Karpas-422 (cell line): ENCODE data around the gene PPP1R15B.

DNA sequence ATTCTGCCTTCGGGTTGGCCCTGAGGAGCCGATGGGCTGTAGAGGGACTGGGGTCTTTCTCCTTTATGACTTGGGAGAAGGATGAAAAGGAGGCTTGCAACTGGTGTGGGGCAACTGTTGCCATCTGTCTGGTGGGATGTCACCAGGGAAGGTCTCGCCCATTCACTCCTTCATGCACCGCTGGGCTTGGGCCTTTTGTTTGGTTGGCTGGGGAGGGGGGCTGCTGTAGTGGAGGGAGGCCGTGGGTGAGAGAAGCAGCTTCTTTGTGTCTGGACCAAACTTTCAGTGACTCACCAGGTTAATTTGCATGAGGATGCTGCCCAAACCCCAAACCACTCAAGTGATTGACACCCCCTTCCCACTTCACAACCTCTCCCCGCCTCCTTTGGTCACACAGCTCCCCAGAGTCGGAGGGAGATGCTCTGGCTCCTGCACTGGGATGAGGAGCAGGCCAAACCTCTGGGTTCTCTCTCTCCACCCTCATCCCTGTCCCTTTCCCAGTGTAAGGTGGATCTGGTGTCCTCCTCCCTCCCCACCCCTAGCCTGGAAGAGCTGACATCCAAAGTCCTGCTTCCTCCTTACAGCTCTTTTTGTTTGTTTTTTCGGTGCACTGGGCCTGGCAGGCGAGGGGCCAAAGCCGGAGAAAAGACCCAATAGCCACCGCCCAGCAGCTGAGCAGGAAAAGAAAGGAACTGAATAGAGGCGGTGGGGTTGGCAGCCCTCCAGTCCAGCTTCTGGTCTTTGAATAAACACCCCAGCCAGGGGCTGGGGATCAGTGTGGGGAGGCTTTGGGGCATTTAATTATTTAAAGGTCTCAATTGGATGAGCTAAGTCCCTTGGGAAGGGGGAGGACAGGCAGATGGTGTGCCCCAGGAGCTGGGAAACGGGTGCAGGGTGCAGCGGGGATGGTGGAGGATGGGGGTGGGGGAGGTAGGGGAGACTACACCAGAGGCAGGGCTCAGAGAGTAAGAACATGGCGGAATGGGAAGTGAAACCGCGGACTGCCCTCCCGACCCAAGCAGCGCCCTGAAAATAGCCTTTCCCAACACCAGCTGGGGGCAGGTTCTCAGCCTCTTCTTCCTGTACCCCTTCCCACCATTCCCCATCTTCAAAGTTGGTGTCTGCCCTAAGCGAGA, 20.0 kb downstream of the BTG2 start:
- PRO-cap, result bidirectional peak, plus-strand start at position 366 of the sequence, minus-strand start at position 170 of the sequence
- RAMPAGE, long total RNA, result no peak

GRCh38 chr1:203361827-203362445, 11.0 kb upstream of the FMOD start:
- PRO-cap, result bidirectional peak, plus-strand start at chr1:203362358, minus-strand start at chr1:203361998
- RAMPAGE, long total RNA, result no peak

DNA sequence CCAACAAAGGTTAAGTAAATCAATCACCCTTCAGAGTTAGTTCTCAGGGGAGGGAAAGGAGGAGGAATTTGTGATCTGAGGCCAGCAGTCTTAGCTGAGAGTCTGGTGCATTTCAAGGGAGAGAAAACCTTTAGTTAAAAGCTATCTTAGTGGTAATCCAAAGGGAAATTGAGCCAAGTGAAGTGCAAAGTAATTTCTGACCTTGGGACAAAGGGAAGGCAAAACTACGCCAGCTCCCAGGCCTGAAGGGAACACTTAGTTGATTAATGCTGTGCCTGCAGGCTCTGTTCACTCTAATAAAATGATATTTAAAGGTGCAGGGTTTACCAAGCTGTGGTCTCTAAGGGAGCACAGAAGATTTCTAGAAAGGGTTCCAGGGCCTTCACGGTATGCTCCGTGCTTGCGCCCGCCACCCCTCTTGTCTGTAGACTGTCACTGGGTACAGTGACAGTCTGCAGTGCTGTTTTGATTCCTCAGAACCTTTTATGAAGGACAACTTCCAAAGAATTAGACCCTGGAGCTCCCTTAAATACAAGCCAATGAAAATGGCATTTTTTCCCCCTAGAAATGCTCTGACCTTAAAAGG, 23.2 kb upstream of the FMOD start:
- PRO-cap, result no peak
- RAMPAGE, long total RNA, result no peak

GRCh38 chr1:203406513-203407099, 55.7 kb upstream of the FMOD start:
- PRO-cap, result no peak
- RAMPAGE, long total RNA, result no peak

DNA sequence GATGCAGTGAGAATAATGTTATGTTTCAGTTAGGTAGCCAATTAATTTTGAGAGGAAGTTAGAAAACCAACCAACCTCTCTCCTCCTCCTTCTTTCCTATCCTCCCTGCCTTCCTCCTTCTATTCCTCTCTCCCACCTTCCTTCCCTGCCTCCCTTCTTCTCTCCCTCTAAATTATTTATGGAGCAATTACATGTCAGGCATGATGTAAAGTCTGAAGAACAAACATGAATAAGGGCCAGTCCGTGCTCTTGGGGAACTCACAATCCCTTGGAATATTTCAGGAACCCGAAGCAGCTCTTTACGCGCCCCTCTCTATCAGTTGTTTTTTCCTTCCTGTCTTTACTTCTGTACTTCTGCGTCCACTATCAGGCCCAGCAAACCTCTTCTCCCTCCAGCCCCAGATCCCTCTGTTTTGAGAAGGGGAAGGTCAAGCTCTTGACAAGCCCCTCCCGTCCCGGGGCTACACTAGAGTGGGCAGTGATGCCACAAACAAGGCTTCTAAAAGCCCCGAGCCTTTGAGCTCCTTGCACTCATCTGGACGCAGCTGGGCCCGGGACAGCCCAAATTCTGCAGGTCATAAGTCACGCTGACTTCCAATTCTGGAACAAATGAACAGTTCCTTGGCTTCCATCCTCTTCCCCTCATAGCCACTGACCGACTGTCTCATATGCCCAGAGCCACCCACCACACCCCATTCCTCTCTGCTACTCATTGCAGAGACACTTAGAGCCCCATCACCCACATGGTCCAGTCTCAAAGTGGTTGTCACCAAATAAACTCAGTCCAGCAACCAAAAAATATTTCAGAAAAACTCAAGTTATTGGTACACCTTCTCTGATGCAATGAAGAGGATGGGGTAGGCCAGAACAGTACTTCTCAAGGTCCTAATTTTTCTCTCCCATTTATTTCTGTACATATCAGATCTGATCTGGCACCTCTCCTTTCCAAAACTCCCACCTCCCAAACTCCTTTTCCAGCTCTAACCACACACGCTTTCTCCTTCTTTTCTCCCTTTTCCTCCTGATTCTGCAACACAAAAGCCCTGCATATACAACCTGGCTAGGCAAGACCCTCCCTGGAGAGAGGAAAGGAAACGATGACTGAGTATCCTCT, 32.8 kb upstream of the PRELP start:
- PRO-cap, result no peak
- RAMPAGE, long total RNA, result no peak

DNA sequence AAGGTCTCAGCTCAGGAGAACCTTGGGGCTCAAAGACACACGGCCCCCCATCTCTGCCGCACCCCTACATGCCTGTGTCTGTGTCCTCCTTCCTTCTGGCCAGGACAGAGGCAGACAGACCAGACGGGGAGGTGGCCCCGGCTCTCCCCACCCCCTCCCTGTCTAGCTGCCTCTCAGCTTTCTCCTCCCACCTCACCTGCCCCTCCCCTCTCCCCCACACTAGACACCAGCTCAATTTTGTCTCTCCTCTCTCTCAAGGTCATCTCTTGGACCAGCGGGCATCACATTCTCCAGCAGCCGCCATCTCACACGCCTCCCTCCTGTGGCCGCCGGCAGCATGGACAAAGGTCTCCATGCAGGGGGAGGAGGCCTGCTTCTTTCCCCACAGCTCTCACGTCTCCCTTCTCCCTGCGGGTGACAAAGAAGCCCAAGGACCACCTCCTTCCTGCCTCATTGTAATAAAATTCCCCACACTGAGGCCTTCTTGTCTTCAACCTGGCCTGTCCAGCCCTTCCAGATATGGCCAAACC, 14.5 kb downstream of the OPTC start:
- PRO-cap, result no peak
- RAMPAGE, long total RNA, result no peak

- PRO-cap, result no peak
- RAMPAGE, long total RNA, result no peak
Observed at GRCh38 chr1:203511587-203512264, 17.8 kb downstream of the OPTC start.

DNA sequence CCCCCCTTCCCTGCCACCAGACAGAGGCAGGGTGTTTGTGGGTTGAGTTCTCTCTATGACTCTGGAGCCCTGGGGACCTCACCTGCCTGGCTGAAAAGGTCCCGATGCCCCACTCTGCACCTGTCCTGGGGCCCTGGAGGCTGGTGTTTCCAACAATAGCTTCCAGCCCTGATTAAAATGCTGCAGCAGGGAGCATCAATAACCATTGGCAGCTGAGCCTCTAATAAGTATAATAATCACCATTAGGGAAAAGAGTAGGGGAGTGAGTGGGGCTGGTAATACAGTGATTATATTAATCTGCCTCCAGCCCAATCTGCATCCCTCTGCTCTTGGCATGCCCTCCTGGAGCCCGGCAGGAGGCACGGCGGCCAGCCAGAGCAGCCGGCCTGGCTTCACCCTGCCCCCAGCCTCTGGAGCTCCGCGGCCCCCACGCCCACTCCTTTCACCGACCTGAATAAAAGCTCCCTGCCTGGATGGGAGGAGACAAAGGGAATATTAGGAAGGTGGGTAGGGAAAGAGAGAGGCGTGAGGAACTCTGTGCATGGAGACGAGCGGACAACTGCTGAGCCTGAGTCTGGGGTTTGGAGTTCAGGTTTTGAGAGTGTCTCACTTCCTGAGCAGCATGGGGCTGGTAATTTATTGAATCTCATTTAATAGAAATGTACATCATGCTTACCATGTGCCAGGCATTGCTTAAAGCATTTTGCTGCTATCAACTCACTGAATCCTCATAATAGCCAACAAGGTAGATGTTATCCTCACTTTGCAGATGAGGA, 28.3 kb downstream of the OPTC start:
- PRO-cap, result no peak
- RAMPAGE, long total RNA, result no peak

DNA sequence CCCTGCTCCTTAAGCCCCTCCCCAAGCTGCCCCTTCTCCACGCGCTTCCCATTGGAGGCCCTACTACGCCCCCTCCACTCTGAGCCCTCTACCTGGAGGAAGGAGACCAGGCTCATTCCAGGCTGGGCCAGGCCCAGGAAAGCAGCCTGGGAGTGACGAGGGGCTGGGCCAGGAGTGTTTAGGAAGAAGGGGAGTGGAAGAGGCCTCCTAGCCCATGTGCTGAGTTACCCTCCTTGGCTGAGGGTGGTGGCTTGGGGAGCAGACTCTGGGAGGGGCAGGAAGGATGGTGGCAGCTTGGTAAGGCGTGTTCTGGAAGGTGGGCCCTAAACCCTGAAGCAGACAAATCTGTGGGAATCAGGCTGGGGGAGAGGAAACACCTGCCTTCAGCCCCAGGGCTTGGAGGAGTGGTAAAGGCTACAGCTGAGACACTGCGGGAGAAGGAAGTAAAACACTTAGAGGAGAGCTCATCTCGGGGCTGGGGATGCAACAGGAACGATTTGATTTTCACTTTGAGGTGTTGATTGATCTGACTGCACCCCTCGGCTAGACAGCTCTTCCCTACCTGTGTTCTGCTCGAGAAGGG, 2.1 kb downstream of the ATP2B4 start:
- PRO-cap, result no peak
- RAMPAGE, long total RNA, result no peak

- PRO-cap, result no peak
- RAMPAGE, long total RNA, result no peak
Observed at GRCh38 chr1:203636309-203636912, 9.8 kb downstream of the ATP2B4 start.

GRCh38 chr1:204092910-204093810, 20.2 kb downstream of the SOX13 start:
- PRO-cap, result no peak
- RAMPAGE, long total RNA, result no peak

- PRO-cap, result no peak
- RAMPAGE, long total RNA, result no peak
Observed at GRCh38 chr1:204194064-204194631, 2.1 kb downstream of the KISS1 start.

DNA sequence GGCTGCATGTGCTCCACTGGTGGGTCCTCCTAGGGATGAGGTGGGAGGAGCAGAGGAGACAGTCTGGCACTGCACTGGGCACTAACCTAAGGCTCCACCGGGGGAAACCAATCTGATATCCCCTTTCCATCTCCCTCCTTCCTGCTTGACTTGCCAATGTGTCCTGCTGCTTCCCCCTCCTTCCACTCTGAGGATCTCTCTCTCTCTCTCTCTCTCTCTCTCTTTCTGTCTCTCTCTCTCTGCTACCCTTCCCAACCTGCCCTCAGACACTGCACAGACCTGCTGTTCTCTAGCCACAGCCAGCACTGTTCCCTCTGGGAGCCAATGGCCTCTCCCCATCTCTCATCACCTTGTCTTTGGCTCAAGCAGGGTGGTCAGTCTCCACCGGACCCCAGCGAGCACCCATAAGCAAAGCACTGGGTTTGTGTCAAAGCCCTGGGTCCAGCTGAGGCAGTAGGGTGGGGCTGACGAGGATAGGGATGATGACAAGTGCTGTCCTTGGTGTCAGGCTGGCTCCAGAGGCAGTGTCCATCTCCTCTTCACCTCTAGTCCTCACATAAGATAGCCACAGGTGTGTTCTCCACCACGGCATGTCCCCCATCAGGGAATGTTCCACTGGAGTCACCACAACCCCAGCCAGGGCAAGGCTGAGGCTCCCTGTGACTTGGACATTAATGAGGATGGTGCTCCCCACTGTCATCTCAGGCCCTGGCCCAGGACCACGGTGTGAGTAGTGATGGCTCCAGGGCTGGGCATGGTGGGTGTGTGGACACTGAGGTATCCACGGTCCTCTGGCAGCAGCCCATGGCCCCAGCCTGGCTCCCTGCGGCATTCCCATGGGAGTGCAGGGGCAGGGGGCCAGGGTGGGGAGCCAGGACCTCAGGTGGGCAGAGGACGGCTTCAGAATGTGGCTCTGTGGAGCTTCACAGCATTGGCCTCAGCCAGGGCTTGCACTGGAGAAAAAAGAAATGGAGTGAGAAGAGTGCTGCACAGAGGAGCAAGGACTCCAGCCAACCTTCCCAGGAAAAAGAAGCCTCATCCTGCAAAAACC, 8.4 kb upstream of the GOLT1A start:
- PRO-cap, result no peak
- RAMPAGE, long total RNA, result no peak

DNA sequence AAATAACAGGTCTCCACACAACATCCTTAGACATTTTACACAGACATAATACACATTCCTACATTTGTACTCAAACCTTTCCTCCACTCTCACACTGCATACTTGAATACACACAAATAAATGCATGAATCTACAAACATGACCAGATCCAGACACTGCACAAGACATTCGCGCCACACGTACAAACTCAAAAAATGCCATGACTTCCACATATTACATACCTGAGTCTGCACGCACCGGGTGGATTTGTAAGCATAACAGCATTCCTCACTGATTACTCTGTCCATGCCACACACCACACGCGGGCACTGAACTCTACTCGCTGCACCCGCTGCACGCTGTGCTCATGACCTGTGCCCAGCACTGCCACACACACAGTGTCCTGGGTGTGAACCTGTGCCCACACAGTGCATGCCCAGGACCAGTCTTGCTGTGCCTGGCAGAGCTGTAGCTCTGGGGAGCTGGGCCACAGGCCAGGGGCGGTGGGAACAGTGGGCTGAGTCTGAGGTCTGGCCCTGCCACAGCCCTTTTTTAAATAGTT, 12.0 kb upstream of the GOLT1A start:
- PRO-cap, result no peak
- RAMPAGE, long total RNA, result no peak

DNA sequence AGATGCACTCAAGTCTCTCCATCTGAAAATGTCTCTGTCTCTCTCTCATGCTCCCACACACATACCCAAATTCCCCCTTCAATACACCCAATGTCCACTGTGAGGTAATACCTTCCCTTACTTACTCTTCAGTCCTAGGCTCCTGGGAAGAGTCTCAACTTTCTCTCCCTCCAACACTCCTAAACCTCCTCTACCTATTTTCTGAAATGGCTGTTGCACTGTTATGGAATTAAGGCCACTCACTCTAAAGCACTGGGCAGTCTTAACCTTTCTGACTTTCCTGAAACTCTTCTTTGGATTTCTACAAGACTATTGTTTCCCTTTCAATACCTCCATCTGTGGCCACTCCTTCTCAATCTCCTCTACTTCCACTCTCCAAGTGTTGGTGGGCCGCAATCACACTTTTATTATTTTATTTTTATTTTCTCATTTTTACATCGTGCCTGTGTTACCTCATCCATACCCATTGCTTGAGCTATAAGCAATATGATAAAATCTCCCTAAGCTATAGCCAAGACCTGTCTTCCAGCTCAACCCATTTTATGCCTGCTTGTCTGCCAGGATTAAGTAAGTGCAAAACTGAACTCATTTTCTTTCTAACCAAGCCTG, 56.2 kb upstream of the GOLT1A start:
- PRO-cap, result no peak
- RAMPAGE, long total RNA, result no peak

- PRO-cap, result bidirectional peak, plus-strand start at chr1:204412174, minus-strand start at chr1:204411817
- RAMPAGE, long total RNA, result no peak
Observed at GRCh38 chr1:204411517-204412396, at the start of gene PPP1R15B. Gene PPP1R15B (minus strand): TSS chr1:204411817.

DNA sequence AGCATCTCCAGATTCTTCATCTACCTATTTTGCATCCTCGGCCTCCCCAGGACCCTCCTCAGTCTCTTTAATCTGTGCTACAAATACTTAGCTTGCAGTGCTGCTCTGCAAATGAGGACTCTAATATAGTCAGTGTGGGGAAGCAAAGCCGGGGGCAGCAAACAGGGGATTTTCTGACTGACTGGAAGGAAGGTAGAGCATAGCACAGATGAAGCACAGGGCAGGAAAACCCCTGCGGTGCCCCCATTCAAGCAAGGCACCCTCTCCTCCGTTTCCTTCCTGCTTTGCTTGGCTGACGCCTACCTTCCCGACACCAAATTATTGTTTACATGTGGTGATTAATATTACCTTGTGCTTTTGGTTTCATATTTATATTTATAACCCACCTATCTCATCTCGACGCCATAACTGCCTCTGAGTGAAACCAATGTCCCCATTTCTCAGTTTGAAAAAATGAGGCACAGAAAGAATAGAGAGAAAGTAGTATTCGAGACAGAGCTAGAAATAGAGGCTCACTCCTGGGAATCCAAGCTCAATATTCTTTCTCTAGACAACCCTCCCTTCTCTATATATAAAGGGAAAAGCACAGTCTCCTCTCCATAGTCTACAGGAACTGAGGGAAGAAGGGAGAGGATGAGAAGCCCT, 41.4 kb downstream of the PIK3C2B start:
- PRO-cap, result no peak
- RAMPAGE, long total RNA, result no peak

DNA sequence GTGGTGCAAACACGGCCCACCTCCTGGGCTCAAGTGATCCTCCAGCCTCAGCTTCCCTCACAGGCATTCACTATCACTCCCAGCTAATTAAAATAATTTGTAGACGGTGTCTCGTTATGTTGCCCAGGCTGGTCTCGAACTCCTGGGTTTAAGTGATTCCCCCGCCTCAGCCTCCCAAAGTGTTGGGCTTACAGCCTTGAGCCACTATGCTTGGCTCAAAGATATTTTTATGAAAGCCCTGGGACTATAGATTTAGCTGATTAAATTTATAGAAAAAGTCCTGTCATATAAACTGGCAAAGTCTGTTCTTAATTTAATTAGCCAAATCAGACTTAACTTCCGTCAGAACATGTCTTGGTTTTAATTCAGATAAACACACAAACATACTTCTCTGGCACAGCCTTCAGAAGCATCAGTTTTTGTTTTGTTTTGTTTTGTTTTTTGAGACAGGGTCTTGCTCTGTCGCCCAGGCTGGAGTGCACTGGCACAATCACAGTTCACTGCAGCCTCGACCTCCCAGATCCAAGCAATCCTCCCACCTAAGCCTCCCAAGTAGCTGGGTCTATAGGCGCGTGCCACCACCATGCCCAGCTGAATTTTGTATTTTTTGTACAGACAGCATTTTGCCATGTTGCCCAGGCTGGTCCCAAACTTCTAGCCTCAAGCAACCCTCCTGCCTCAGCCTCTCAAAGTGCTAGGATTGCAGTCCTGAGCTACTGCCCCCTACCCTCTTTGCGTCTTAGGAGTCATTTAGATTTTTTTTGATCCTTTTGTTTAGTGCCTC, 34.6 kb downstream of the MDM4 start:
- PRO-cap, result no peak
- RAMPAGE, long total RNA, result no peak

- PRO-cap, result no peak
- RAMPAGE, long total RNA, result no peak
Observed at GRCh38 chr1:204561749-204562298, 45.6 kb downstream of the MDM4 start.

DNA sequence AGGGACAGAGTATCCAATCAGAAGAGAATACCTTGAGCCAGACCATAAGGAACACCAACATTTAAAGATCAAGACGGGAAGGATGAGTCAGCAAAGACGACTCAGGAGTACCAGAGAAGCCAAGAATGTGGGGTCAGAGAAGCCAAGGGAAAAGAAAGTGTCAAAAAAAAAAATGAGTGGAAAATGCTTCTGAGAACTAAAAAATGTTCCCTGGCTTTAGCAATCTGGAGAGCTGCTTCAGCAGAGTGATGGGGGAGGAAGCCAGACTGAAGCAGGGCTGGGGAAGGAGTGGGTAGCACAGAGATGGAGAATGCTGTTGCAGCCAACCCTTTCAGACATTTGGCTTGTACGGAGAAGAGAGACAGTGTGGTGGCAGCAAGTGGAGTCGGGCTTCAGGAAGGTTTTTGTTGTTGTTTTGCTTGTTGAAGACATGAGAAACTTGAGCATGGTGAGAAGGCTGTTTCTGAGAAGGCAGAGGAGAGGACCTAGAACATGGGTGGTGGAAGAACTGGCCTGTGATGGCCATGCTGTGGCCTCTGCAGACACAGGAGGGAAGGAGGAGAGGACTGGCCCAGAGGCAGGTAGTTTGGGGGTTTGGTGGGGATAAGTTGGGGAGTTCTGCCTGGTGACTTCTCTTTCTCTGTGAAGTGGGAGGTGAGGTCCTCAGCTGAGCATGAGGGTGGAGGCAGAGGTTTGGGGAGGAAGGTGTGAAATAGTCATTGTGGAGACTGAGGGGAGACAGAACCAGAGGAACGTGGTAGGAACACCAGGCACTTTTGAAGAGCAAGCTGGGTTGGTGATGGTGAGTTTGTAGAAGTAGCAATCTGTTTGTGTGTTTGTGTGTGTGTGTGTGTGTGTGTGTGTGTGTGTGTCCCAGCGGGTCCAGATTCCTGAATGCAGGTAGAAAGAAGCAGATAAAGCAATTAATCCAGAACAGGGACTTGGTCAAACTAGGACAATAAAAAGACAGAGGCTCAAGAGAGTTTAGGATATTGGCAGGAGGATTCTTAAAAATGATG, 14.7 kb downstream of the LRRN2 start:
- PRO-cap, result no peak
- RAMPAGE, long total RNA, result no peak